Vermiform appendix (tissue), 1 donor: Measurements from ENCODE around the genes THSD8 and NFIX.

DNA sequence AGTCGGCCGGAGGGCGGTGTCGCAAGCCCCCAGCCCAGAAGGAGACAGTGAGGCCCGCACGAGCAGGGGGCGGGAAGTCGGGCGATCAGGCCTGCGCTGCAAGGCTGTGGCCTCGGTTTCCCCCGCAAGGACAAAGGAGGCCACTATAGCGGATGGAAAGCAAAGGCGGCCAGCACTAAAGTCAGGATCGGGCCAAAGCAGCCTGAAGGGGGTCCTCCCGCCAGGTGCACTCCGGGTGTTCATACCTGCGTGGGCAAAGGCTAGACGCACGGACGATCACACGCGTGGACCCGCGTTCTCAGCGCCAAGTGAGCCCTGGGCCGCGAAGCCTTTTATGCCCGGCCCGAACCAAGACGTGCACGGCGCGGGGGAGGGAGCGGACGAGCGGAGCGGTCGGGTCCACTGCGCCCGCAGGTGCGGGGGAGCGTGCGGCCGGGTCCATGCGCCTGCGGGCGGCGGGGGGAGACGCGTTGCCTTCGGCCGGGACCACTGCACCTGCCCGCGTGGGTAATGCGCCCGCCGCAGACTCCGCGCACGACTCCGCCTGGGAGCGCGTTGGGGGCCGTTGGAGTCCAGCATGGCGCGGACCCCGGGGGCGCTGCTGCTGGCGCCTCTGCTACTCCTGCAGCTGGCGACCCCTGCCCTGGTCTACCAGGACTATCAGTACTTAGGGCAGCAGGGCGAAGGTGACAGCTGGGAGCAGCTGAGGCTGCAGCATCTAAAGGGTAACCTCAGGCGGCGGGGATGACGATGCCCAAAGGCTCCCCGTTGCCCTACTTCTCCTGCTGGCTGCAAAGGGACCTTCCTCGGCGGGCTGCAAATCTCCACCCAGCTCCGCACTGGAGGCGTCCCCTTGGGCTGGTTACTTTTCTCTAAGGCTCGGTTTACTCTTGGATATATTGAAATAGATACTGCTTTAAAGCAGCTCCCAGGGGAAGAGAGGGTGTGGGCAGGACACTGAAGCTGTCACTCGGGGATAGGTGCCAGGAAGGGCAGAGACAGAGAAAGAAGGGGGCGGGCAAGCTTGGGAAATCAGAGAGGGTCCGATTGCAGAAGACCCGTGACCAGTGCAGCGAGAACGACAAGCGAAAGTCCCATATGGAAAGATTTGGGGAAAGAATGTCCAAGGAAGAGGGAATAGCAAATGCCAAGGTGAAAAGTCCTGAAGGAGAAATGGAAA, at the start of gene THSD8:
Gene THSD8 (plus strand): TSS at position 575 of the 1,180 bp plus-strand sequence.
- PRO-cap: bidirectional peak, plus-strand start at position 402 of the sequence, minus-strand start at position 306 of the sequence

- PRO-cap: bidirectional peak, plus-strand start at chr19:12867755, minus-strand start at chr19:12867666
Measured at GRCh38 chr19:12867396-12867861, 13.8 kb downstream of the DNASE2 start.

DNA sequence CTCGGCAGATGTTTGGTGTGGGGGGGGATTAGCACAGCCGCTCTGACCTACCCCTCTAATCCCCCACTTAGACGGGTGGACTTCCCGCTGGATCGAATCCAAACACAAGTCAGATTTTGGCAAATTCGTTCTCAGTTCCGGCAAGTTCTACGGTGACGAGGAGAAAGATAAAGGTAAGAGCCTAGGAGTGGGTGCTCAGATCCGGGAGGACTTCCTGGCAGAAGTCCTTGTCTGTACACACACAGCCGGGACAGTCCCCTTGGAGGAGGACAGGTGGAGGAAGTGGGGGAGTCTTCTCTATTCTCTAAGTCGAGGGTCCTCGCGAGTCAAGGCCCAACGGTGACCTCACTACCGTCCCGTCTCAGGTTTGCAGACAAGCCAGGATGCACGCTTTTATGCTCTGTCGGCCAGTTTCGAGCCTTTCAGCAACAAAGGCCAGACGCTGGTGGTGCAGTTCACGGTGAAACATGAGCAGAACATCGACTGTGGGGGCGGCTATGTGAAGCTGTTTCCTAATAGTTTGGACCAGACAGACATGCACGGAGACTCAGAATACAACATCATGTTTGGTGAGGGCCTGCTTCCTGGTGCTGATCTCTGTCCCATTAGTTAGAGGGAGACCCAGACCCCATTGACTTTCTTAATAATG, 778 bp downstream of the CALR start:
- PRO-cap: bidirectional peak, plus-strand start at position 438 of the sequence, minus-strand start at position 369 of the sequence

DNA sequence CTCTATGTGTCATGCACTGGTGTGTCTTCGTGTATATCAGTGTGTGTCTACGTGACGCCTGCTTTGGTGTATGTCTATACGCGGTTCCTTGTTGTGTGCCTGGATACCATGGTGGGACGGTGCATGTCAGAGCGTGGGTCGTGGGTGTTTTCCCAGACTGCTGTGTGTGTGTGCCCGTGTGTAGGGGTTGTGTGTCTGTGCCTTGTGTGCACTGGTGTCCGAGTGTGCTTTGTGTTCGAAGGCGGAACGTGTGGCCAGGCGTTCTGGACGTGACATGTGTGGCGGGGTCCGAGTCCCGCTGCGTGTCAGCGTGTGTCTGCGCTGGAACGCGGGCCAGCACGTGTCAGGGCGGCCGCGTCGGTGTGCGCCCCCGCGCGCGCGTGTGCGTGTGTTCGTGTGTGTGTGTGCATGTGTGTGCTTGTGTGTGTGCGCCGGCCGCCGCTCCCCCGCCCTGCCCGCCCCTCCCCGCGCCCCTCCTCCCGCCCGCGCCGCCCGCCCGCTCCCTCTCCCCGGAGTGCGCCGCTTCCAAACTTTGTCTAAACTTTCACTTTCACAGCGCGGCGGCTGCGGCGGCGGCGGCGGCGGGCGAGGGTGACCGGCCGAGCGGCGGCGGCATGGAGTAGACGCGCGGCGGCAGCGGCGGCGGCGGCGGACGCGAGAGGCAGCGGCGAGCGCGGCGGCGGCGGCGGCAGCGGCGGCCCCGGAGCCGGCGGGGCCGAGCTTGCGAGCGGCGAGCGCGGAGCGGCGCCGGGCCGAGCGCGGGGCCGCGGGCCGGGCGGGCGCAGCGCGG, at the start of gene NFIX:
Gene NFIX (plus strand): TSS at position 535 of the 790 bp plus-strand sequence.
- PRO-cap: unidirectional peak, plus-strand start at position 622 of the sequence

- PRO-cap: no peak
Measured at GRCh38 chr19:13001248-13002454, 6.4 kb downstream of the NFIX start.

DNA sequence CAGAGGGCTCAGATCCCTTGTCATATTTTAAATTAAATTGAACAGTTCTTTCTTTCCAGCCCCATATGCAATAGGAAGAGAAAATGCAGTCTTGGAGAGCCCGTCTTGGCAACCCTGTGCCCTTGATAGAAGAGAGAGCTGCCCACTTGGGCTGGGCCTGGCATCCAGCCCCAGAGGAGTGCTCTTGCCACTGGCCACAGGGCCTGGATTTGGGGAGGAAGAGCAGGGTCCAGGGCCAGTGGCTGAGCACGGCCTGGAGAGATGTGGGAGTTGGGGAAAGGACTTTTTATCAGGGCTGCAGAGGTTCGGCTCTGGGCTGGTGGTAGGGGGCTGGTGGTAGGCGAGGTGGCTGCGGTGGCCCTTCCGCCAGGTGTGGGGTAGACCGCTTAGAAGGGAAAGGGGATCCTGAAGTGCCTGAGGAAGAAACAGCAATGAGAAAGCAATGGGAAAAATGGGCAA, 19.3 kb downstream of the NFIX start:
- PRO-cap: no peak

DNA sequence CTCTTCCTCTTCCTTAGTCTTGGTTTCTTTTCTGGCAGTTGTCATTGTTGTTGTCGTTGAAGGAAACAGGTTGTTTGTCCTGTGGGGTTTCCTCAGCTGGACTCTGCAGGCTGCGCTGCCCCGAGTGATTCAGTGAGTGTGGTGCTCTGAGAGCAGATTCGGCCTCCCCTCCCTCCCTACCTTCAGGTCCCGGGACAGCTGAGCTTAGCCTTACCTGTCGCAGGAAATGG, 34.1 kb downstream of the NFIX start:
- PRO-cap: no peak

DNA sequence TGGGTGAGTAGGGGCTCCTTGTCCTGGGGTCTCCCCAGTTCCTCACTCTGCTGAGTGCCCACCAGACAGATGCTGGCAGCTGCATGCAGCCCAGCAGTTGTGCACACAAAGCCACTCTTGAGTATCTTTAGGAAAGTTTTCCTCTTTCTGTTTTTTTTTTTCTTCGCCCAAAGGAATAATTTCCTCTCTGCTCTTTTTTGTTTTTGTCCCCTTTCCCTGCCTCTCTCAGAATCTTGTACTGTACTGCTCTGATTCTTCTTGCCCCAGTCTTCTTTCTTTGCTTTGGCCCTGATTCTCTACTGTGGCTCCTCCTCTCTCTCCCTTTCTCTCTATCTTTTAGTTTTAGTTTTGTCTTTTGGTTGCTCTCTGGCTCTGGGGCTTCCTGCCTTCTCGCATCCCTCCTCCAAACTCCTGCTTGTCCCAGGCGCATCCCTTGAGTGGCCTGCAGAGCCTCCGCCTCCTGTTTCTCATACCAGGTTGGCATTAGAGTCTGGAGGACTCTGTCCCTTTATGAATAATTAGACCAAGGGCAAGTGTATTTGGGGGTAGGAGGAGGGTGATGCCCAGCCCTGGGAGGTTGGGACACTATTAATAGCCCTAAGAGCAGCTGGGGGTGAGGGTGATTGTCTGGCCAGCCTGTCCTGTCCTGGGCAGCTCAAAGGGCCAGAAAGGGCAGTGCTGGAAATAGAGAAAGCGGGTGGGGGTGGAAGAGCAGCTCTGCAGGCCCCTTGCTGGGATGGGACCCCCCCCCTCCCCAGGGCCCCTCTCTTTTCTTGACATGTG, 39.1 kb downstream of the LYL1 start:
- PRO-cap: no peak

GRCh38 chr19:13064116-13064624, 38.5 kb downstream of the LYL1 start:
- PRO-cap: no peak

- PRO-cap: no peak
Measured at GRCh38 chr19:13069421-13070369, 33.0 kb downstream of the LYL1 start.

DNA sequence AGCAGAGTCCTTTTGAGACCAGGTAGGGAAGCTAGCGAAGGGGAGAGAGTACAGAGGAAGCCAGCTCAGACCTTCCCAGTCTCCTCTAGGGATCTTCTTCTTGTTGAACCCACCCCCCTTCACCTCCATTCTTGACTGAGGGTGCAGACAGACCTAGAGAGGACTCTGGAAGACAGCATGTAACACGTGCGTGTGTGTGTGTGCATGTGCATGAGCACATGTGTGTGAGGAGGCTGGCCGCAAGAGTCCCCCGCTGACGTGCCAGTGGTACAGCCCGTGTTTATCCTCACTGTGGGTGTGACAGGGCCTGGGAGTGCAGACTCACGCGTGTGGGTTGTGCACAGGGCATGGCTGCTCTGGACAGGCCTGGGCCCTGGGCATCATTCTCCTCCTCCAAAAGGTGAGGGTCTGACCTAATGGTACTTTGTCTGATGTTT, 26.4 kb downstream of the LYL1 start:
- PRO-cap: no peak

DNA sequence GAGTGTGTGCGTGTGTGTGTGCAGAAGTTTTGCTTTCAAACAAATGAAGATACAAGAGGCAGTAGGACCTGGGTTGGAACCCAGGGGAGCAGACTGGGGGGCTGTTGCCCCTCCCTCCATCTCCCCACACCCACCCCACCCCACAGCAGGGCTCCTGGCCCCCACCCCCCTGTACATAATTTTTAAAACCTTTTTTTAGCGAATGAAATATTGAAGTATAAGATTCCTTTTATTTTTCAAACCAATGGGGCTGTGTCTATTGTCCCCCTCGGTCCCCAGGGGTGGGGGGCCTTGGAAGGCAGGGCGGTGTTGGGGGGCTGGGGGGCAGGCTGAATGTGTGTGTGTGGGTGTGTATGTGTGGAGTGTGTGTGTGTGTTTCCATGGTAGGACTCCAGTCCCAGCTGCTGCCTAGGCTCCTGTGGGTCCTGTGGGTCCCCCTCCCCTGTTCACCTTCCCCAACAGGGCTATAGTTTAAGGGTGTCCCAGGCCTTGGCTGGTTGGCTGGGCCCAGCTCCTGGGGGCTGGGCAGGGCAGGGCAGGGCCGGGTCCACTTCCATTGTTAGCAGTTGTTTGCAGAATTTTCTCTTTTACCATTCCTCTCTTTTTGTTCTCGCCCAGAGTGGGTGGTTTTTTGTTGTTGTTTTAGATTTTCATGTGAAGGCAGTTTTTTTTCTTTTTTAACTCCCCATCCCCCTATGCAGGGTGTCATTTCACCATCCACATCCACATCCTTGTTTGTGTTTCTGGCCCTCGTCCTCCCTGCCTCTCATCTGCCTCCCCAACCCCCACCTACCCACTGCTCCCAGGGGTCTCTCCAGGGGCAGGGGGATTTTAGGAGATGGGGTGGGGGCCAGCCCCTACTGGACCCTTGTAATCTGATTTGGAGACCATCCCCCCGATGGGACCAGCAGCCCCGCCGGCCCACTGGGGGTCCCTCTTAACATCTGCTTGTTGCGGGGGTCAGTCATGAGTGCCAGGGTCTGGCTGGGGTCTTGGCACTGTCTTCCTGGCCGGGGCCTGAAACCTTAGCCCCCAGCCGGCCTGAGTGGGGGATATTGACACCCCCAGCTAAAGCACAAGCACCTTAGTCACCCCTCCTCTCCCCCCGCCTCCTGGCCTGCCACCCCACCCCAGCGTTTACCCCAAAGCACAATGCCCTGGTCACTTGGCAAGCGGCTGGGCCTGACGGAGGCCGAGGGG, 10.6 kb downstream of the STX10 start:
- PRO-cap: no peak

DNA sequence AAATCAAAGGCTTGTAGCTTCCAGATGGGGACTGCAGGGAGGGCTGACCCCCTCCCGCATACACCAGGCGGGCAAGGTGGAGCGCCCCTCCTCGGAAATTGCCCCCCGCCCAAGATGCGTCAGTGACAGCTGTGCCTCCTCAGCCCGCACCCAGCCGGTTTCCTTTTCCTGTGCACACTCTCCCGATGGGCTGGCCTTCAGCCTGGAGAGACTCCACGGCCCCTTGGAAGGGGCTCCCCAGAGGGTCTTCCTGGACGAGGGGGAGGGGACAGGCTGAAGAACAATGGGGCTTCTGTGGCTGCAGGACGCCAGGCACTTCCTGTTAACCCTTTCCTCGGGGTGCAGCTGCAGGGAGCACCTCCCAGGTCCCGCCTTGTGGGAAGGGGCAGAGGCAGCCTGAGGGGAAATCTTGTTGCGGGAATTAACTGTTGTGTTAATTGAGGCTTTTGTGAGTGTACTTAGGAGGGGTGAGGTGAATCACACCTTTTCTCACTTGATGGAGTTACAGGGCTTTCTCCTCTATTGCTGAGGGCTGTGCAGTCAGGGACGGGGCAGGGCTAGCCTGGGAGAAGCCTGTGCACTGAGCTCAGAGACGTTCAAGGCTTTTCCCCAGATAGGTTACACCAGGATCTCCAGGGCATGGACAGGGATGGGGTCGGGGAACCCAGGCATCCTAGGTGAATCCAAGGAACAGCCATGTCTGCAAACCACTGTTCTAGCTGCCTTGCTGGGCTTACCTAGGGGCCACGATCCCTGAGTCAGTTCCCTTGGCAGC, 14.3 kb downstream of the IER2 start:
- PRO-cap: bidirectional peak, plus-strand start at position 175 of the sequence, minus-strand start at position 33 of the sequence; unidirectional peak, plus-strand start at position 522 of the sequence

- PRO-cap: unidirectional peak, plus-strand start at chr19:13172301; bidirectional peak, plus-strand start at chr19:13172526, minus-strand start at chr19:13172481
Measured at GRCh38 chr19:13172012-13173236, 22.2 kb downstream of the IER2 start.

GRCh38 chr19:13208353-13209020, 58.3 kb downstream of the IER2 start:
- PRO-cap: bidirectional peak, plus-strand start at chr19:13208438, minus-strand start at chr19:13208225; unidirectional peak, minus-strand start at chr19:13208620

GRCh38 chr19:13398765-13399153, 107.5 kb downstream of the CACNA1A start:
- PRO-cap: no peak

GRCh38 chr19:13778757-13779573, 4.7 kb downstream of the C19orf53 start:
- PRO-cap: no peak

- PRO-cap: no peak
Measured at GRCh38 chr19:13802906-13803474, 7.7 kb downstream of the ZSWIM4 start.

DNA sequence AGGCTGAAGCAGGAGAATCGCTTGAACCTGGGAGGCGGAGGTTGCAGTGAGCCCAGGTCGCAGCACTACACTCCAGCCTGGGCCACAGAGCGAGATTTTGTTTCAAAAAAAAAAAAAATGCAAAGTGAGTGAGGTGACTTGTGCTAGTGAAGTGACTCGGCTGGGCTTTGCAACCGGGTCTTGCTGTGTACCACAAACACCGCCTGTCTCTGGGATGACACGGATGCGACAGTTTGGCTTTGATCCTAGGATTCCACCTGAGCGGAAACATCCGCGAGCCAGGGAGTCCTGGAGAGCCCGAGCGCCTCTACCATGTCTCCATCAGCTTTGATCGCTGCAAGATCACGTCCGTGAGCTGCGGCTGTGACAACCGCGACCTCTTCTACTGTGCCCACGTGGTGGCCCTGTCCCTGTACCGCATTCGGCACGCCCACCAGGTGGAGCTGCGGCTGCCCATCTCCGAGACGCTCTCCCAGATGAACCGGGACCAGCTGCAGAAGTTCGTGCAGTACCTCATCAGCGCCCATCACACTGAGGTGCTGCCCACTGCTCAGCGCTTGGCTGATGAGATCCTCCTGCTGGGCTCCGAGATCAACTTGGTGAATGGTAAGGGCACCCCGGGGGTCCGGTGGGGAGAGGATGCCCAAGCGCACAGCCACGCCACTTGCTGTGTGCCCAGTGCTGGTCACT, 9.4 kb downstream of the ZSWIM4 start:
- PRO-cap: no peak

- PRO-cap: bidirectional peak, plus-strand start at chr19:13846872, minus-strand start at chr19:13846535; bidirectional peak, plus-strand start at chr19:13847430, minus-strand start at chr19:13847339; bidirectional peak, plus-strand start at chr19:13847580, minus-strand start at chr19:13847541
Measured at GRCh38 chr19:13846567-13847641, 30.0 kb upstream of the NANOS3 start.